Hematopoietic multipotent progenitor cell (in vitro differentiated cells): ENCODE measurements around the gene ACER3.

DNA sequence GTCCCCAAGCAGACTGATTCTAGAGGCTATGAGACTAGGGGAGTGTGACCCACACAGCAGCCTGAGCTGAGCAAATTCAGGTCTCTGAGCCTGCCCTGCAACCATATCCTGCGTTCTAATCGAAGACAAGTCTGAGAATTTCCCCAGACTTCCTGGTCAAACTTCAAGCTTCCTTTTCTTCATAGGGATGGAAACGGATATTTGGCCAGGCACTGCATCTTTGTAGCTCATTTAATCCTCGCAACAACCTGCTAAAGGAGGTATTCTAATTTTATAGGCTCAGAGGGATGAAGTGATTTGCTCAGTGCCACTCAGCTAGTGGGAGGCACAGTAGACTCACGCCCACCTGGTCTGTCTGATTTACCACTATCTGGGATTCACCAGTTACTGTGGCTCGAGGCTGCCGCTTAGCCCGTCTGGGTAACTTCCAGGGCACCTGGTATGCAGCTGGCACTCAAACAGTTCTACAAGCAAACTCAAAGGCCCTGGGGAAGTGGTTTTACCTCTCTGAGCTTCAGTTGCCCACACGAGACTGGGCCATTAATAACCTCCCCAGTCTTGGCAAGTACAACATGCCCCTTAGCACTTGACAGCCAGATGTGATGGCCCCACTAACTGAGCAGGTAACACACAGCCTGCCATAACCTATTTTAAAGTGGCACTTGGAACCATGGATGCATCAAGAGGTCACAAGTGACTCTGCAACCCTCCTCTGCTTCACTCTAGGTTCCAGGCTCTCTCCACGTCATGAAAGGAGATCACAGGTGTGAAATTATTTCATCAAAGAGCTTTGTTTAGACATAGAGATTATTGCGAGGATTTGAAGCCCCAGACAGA, 2.6 kb downstream of the GDPD5 start:
- CAGE, long polyA plus RNA = no peak

GRCh38 chr11:75571584-75572272, 9.7 kb downstream of the SERPINH1 start:
- CAGE, long polyA plus RNA = no peak

DNA sequence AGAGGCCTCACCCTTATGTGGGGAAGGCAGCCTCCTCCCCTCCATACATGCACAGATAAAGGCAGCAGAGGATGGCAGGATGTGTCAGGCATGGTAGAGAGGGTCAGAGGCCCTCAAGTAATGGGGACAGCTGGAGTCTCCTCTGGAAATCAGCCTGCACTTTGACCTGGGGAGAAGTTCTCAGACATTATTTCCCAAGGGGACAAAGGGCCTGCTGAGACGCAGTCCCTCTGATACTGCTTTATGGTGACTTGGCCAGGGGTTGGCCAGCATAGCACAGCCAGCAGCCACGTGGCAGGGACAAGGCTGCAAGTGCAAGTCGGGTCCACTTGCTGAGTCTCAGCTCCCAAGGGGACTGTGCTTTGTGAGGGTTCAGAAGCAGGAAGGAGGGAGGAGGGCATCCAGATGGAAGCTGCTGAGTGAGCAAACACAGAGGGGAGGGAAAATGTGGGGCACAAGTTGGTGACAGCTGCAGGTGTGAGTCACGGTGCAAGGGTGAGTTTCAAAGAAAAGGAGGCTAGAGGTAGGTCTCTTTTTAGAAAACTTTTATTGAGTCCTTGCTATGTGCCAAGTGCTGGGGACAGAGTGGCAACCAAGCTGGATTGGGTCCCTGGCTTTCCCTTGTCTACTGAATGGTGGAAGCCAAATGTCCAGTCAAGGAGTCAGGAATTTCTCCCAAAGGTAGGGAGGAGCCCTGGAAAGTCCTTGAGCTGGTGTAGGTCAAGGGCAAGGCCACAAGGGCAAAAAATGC, 17.2 kb downstream of the MOGAT2 start:
- CAGE, long polyA plus RNA = no peak

- CAGE, long polyA plus RNA = no peak
These were observed 7.4 kb downstream of the UVRAG start for GRCh38 chr11:75822290-75822902.

DNA sequence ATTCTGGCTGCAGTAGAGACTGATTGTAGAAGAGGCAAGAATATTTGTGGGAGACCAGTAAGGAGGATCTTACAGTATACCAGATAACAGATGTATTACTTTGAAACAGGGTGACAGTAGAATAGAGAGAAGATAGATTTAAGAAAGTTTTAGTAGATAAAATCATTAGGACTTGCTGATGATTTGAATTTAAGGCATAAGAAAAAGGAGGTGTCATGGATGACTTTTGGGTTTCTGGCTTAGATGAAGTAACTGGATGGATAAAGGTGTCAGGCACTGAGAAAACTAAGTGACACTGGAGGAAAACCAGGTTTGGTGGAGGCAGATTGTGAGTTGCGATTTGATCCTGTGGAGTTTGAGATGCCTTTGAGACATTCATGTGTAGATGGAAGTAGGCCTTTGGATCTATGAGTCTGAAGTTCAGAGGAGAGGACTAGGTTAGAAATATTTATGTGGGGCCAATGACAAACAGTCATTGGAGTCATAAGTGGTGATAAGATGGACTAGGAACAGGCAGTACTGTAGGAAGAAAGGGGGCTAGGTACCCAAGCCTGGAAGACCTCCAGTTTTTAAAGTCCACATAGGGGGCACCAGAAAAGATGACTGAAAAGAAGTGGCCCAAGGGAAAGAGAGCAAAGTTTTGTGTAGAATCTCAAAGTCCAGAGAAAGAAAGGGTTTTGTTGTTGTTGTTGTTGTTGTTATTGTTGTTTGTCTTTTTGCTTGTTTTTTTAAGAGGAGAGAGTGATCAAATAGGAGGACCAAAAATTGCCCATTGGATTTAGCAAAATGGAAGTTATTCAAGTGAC, 75.4 kb downstream of the UVRAG start:
- CAGE, long polyA plus RNA = no peak

GRCh38 chr11:75891986-75892531, 77.0 kb downstream of the UVRAG start:
- CAGE, long polyA plus RNA = no peak

DNA sequence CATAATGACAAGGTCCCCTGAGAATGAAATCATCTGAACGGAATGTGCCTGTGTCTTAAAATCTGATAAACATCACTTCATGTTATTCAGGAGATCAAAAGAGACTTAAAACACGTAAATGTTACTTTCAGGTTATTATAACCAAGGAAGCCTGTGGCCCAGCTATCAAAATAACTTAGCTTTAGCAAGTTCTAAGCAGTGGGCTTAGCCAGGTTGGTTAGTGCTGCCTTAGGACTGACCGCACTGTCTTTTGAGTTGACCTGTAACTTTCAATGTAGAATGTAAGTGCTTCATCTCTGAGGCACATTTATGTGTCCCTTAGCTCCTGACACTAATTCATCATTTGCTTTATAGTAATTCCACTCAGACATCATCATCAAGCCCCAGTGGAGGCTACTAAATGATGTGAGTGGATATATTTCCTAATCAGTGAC, 122.5 kb downstream of the WNT11 start:
- CAGE, long polyA plus RNA = no peak

DNA sequence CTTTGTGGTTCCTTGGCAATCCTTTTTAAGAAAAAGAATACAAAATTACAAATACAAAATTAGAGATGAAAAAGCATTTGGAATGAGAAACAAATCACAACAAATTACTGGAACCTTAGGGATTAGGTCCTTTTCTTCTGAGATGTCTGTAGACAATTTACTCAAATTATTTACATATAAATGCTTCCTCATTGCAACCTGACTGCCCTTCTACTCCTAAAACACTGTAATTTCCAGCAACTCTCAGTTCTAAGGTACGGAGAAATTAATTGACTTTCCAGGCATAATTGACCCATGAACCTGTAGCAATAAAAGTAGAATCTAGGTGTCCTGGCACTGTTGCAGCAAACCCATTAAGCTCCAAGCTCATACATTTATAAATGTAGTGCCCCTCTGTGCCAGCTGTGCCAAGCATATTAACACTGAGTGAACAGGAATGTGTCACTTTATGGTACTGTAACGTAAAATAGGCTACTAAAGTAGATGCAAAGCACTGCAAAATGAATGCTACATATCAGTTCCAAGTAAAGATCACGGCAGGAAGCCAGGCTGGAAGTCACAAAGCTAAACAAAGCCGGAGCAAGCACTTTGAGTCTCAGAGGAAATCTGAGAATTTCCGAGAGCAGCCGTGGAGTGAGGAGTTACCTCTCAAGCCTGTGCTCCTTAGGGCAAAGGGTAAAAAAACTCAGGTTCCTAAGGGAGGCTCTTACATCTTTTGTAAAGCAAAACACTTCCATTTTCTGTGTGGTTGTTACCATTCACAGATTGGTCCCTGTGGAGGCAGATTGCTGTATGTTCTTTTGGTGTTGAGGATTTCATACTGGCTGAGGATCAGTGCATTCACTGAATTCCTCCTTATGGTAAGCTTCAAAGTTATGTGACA, 85.8 kb downstream of the WNT11 start:
- CAGE, long polyA plus RNA = no peak

- CAGE, long polyA plus RNA = no peak
These were observed 58.9 kb downstream of the WNT11 start for GRCh38 chr11:76147339-76147808.

DNA sequence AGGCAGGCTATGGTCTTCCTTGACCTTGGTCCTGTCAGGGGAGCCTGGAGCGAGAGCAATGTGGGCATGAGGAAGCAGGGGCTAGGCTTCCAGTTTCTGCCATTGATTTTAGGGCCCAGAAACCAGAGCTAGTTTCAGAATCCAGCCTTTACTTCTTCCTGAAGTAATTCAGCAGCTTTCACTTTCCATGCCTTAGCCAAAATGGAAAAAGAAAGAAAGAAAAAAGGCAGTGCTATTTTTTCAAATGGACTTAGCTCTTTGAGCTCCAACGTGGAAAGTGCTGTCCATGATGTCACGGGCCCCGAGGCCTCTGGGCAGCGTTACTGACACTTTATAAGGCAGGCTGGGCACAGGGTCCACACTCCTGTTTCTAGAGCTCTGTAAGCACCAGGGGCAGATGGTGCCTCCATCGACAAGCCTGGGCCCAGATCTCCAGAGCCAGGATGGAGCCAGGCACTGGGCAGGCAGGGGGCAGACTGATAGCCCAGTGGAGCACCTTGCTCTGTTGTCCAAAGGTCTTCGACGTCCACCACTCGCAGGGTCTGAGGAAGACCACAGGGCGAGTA, 21.8 kb upstream of the WNT11 start:
- CAGE, long polyA plus RNA = no peak

DNA sequence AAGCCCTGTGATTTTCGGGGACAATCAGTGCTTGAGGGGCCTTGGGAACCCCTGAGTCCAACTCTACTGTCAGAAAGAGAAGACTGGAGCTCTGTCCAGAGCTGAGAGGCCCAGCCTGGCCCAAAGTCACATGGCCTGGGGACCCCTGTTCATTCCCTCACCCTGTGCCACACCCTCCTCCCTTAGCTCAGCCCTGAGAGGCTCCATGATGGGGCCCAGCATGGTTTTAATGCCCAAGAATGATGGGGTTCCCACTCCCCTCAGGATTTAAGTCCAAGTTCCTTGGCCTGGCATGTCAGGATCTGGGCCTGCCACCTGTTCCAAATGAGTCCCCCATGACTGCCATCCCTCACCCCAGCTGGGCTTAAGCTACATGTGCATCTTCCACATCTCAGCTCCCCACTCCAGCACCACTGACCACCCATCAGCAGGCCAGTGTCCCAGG, 41.7 kb upstream of the WNT11 start:
- CAGE, long polyA plus RNA = no peak

DNA sequence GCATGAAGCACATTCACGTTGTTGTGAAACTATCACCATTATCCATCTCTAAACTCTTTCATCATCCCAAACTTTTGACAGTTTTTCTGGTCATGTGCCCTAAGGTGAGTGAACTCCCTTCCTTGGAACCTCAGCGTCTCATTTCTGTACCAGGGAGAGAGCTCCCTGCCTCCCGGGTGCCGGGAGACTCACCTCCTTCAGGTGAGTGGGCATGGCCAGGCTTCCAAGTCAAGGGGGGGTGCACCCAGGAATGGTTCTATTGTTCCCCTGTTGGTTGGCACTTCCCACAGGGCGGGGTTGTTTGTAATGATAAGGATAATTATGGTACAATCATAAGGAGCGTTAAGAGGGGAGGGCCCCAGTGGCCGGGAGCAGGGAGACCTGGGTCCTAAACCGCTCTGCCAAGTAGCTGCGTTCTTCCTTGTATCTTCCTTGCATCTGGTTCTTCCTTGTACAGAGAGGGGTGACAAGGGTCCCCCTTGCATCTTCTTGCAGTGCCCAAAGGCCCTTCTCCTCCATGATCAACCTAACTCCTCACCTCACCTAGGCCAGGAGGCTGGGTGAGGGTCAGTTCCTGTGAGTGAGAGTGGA, 79.1 kb downstream of the LRRC32 start:
- CAGE, long polyA plus RNA = no peak

DNA sequence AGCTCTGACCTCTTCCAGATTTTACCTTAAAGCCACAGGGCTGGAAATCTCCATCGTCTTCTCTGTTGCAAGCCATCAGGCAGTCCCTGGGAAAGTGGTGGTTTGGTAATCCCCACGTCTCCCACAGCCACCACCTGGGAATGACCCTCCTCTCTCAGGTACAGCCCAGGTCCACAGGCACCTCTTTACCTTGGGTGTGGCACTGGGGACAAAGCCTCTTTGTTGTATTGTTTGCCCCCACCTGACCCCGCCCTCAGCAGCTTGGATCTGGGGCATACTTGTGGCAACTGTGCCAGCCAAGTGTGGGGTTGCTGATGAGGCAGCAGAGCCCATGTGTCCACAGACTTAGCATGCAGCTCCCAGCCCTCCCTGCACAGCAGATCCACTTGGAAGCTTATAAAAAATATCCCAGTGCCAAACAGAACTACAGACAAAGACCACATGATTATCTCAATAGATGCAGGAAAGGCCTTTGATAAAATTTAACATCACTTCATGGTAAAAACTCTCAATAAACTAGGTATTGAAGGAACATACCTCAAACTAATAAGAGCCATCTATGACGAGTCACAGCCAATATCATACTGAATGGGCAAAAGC, 77.5 kb downstream of the LRRC32 start:
- CAGE, long polyA plus RNA = no peak

DNA sequence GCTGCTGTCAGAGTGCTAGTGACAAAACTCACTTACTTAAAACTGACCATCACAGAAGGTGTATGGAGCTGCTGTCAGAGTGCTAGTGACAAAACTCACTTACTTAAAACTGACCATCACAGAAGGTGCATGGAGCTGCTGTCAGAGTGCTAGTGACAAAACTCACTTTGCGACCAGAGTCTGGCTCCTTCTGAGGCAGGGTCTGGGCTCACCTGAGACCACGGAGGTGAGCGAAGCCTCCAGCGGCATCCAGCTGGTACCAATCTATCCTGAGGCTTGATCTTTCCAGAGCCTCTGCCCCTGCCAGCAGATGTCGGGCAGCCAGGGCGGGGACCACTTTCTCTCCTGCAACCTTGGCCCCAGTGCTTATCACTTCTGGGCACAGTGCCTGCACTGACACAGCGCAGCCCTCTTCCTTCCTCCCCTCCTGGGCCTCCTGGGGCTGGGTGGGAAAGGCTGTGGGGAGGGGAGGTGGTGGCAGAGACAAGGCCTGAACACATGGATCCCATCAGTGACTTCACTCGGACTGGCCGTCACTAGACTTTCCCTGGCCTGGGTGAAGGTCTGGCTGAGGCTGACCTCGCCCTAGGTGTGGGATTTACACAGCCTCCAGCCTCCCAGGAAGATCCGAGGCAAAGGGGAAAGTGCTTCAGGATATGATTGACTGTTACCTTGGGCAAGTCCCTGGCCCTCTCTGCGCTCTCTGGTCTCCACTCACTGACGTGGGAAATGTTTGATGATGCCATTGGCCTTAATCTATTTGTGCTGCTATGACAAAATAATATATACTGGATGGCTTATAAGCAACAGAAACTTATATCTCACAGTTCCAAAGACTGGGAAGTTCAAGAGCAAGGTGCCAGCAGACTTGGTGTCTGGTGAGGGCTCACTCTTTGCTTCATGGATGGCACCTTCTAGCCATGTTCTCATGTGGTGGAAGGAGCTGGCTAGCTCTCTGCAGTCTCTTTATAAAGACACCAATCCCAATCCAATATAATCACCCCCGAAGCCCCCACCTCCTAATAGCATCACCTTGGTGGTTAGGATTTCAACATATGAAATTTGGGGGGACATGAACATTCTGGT, 68.0 kb downstream of the LRRC32 start:
- CAGE, long polyA plus RNA = no peak

DNA sequence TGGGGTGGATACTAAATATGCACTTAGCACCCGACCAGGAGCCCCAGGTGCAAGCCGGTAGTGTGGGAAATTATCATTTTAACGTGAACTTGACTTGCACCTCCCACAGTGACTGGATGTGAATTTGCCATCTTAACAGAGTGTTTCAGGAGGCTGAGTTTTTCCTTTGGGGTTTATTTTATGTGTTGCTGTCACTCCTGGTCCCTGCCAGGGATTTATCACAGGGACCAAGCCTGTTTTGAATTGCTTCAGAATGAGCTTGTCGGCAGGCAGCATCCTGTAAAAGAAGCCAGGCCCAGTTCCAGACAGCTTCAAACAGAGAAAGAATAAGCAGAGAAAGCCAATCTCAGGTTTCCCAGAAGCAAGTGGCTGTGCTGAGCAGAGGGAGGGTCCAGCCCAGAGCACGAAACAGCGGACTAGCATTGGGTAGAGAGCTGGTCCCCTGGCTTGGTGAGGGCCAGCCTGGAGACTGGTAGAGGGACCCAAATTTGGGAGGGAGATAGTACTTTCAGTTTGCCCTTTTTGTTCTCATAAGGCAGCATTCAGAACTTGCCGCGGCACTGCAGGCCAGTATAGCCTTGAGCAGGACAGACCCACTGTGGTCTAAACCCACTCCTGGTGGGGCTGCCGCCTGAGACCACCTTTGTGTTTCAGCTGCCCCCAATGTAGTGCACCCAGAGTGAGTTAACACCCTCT, 48.0 kb upstream of the TSKU start:
- CAGE, long polyA plus RNA = no peak

- CAGE, long polyA plus RNA = no peak
These were observed 13.8 kb upstream of the TSKU start for GRCh38 chr11:76769178-76770029.

GRCh38 chr11:76787567-76788230, 4.5 kb downstream of the TSKU start:
- CAGE, long polyA plus RNA = no peak

DNA sequence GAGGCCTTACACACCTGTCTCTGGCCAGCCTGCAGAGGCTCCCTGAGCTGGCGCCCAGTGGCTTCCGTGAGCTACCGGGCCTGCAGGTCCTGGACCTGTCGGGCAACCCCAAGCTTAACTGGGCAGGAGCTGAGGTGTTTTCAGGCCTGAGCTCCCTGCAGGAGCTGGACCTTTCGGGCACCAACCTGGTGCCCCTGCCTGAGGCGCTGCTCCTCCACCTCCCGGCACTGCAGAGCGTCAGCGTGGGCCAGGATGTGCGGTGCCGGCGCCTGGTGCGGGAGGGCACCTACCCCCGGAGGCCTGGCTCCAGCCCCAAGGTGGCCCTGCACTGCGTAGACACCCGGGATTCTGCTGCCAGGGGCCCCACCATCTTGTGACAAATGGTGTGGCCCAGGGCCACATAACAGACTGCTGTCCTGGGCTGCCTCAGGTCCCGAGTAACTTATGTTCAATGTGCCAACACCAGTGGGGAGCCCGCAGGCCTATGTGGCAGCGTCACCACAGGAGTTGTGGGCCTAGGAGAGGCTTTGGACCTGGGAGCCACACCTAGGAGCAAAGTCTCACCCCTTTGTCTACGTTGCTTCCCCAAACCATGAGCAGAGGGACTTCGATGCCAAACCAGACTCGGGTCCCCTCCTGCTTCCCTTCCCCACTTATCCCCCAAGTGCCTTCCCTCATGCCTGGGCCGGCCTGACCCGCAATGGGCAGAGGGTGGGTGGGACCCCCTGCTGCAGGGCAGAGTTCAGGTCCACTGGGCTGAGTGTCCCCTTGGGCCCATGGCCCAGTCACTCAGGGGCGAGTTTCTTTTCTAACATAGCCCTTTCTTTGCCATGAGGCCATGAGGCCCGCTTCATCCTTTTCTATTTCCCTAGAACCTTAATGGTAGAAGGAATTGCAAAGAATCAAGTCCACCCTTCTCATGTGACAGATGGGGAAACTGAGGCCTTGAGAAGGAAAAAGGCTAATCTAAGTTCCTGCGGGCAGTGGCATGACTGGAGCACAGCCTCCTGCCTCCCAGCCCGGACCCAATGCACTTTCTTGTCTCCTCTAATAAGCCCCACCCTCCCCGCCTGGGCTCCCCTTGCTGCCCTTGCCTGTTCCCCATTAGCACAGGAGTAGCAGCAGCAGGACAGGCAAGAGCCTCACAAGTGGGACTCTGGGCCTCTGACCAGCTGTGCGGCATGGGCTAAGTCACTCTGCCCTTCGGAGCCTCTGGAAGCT, 13.6 kb downstream of the TSKU start:
- CAGE, long polyA plus RNA = no peak

DNA sequence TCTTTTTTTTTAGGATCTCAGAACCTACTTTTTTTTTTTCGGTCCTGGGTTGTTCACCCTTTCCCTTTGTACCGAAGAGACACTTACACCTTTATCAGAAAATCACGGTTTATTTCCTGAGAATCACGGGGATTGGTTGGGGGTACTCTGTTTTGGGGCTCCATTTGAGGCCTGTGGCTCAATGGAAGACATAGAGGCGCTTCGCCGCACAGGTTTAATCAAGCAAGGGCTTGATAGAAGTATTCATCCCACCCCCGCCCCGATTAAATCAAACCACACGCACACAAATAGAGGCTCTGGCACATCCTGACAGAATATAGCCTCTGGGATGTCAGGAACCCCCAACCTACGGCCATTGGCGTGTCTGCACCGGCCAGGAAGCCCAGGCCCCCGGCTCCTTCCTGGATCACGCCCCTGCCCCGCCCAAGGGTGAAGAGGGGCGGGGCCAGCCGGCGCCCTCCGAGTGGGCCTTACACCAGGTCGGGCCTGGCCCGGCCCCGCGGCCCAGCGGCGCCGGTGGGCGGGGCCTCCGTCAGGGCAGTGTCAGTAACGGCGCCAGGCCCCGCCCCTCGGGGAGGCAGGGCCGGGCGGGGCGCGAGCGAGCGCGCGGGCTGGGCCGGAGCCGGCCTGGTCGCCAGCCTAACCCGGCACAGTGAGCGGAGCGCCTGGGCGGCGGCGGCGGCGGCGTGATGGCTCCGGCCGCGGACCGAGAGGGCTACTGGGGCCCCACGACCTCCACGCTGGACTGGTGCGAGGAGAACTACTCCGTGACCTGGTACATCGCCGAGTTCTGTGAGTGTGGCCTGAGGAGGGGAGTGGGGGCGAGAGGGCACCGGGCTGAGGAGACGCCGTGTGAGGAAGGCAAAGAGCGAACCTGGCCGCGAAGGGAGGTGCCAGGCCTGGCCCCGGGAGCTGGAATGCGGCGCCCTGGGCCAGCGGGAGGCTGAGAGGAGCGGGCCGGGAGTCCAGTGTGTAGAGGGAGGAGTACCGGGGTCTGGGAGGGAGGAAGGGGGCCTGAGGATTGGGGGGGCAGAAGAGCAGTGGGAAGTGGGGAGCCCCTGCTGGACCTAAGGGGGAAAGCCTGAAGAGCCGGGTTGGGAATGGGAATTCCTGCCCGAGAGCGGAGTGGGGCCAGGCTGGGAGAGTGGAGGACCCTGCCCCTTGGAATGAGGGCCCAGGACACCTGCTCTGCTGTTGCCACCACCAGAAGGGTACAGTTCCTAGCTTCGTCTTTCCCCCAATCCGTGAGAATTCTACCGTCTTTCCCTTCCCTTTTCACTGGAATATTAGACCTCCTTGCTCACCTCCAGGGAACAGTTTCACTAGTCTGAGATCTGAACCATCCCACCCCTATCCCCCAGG, at the start of gene ACER3:
TSS of gene ACER3 (plus strand) at position 631 of the 1,362 bp plus-strand sequence.
- CAGE, long polyA plus RNA = no peak

- CAGE, long polyA plus RNA = no peak
These were observed 36.3 kb upstream of the B3GNT6 start for GRCh38 chr11:76997889-76998320.